Metastatic Lung Carcinoma in the Adrenal Gland (tissue), 1 donor: ENCODE measurements around a stretch of chr2.

DNA sequence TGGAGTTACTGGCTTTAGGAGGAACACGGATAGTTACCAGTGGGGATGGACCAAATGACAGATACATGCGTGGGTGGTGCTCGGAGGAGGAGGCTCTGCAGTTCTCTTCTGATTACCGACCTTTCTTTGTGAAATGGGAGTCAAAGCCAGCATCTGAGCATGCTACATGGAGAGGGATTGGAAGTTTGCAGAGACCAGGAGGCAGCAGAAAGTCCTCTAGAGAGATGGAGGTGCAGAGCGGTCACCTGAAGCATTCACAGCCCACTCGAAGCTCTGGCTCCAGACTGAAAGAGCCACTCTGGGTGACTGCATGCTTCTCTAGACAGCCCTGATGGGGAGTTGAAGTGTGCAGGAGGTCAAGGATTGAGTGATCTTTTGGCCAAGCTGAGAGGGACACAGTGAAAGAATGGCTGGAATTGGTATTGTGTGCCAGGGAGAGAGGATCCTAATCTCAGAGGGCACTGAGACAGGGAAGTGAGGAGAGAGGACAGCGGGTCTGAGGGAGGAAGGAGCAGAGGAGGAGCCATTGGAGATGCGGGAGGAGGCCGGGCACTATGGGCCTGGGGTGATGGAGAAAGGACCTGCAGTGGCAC lies 26.5 kb downstream of the RNF144A start:
- PRO-cap = no peak

DNA sequence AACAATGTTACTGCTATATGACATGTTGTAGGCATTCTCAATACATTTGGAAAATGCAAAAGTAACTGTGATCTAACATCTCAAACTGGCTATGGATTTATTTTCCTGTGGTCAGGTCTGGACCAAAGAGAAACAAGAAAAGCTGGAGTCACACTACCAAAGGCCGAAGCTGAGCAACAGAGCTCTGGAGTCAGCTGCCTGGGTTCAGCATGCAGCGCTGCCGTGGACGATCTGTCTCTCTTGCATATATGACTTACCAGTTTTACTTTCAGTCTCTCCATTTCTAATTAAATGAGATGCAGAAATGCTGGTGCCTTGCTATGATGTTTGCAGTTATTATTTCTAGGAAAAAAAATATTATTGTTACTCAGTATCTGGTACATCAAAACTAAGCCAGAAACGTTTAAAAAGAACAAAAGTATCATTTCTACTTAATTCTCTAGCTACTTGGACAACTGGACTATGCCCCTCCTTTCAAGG lies 813.2 kb downstream of the RNF144A start:
- PRO-cap = no peak

DNA sequence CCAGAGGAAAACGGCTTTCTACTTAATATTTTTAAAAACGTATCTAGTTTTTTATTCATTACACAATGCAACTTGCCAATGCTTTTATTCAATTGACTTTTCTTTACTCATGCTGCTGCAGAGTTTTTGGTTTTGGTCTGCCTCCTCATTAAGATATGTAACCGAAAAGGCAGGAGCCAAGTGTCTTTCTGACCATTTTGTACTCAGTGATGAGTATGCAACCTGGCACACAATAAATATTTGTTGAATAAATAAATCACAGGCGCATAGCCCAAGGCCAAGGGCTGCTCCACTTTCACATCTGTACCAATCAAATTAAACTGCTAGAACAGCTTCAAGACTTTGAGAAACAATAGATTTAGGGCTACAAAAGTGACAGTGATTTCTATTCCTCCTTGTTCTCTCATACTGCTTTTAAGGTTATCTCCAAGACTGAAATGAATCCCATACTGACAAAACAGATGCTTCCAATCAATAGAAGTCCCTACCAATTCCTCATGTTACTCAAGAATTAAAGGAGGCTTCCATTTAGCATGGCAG lies 828.2 kb downstream of the RNF144A start:
- PRO-cap = no peak

- PRO-cap = no peak
Measured at GRCh38 chr2:8140963-8141960, 540.6 kb upstream of the ID2 start.

DNA sequence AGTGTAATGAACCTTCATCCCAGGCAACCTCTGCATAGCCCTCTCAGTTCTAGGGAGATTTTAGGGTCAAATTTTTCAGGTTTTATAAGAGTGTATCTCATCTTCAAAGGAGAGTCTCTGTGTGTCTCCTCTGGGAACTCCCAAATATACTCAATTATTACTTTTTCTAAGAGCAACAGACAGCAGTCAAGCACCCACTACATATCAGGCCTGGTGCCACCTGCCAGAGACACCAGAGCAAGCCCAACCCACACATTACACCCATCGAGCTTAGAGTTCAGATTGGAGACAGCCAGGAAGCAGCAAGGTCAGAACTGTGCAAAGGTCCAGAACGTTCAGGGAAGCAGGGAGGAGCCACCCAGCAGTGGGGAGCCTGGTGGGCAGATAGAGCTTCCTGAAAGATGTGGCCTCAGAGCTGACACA lies 440.7 kb upstream of the ID2 start:
- PRO-cap = no peak

DNA sequence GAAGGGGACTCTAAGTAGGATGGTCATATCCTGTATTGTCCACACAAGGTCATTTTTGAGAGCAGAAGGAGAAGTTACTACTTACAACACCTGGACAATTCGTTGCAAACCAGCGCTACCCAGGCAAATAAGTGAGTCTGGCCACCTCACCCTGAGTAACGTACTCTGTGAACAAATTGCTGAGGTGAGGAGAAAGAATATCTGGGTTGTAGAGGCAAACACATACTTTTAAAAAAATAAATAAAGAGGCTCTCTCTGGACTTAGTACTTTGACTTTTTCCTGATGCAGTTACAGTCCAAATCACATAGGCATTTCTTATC lies 268.3 kb upstream of the ID2 start:
- PRO-cap = no peak

GRCh38 chr2:8425424-8425907 lies 256.4 kb upstream of the ID2 start:
- PRO-cap = no peak

DNA sequence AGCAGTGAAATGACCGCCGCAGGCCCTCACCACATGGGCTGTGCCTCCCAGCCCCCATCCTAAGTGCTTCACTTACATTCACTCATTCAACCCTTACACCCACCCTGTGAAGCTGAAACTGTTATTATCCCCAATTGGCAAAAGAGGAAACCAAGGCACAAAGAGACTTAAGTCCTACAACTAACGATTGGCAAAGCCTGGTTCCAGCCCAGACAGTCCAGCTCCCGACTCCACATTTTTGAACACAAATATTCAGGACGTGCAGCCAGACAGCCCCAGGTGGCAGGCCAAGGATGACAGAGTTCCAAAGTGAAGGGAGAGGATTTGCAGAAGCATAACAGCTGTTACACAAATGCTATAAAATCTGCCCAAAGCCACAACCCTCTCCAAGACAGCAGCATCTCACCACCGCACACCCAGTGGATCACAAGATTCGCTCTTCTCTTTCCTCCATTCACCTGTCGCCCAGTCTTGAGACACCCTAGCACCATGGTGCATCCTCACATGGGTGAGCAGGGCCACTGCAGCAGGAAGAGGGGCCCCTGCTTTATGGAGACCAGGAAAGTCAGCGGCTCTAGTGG lies 227.1 kb upstream of the ID2 start:
- PRO-cap = no peak

GRCh38 chr2:8656055-8656662 lies 25.7 kb upstream of the ID2 start:
- PRO-cap = no peak

GRCh38 chr2:8821151-8821624 lies 16.2 kb downstream of the KIDINS220 start:
- PRO-cap = no peak

GRCh38 chr2:8927449-8928564 lies 75.7 kb downstream of the MBOAT2 start:
- PRO-cap = no peak

DNA sequence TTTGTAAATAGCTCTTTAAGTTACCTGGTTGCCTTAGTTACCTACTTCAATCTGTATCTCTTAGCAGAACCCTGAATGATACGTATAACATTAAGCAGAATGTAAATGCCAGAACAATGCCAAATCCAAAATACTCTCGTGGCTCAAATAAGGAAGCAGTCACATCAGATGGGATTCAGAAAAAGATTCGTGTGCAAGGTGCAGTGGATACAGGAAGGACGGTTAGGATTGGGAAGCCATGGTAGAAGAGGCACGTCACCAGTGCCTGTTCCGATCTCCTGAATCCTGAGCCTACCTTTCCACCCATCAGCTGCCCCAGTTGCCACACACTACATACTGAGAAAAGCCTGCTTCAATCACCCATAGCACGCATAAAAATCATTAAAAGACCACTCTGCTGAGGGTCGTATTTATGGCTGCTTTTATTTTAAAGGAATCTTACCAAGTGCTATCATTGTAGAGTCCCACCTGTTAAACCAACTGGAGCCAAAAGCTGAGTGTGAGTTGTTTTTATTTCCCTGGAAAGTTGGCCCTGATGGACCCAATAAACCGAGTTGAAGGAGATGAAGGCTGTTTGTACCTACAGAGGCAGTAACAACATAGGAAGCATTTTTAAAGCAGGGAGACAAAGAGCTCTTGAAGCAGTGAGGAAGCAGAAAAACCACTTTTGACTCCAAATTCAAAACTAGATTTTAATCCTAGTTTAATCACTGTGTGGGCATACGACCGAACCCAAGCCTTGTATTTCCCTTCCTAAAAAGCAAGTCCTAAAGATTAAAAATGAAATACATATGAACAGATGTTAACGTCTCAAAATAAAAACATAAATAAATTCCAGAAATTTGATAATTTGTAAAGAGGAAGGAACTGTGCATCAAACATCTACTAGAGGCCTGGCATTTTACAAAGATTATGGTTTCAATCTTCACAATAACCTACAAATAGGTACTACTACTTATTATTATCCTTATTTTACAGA lies 6.4 kb downstream of the MBOAT2 start:
- PRO-cap = no peak

DNA sequence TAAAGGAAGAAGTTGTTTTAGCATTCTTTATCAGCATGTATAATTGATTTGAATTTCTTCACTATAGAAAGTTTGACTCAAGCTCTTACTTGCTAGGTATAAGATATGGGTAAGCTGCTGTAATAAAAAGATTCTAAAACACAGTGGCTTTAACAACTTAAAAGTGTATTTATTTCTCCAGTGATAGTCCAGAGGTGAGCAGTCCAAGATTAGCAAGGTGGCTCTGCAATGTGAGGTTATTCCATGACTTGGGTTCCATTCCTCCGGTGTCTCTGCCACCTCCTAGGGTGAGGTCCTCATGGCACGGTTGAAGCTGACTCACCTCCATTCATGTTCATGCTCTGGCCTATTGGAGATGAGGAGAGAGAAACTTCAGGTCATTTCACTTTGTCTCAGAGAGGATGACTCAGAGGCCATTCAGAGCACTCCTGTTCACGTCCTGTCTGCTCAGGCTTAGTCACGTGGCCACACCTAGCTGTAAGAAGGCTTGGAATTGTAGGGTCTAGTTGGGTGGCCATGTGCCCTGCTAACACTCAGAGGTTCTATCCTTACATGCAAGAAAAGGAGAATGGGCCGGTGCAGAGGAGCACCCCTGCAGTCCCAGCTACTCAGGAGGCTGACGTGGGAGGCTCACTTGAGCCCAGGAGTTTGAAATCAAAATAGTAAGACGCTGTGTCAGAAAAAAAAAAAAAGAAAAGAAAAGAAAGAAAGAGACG lies 67.5 kb upstream of the MBOAT2 start:
- PRO-cap = no peak

- PRO-cap = no peak
Measured at GRCh38 chr2:9107202-9108078, 99.2 kb upstream of the ASAP2 start.

DNA sequence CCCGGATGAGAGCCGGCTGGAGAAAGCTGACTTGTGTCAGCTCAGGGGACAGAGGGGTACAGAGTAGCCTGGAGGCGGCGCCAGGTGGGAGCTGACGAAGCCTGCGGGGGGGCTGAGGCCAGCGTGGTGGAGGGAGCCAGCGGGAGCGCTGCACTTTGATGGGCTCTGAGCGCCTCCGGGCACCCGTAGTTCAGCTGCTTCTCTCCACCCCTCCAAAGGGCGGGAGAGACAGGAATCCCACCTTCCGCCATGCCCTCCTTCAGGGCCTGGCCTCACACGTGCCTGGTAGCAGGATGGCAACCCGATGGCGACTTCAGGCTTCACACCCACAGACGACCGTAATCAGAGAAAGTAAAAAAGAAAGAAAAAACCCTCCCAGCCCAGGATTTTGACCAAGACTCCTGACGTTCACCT lies 60.9 kb upstream of the ASAP2 start:
- PRO-cap = no peak

DNA sequence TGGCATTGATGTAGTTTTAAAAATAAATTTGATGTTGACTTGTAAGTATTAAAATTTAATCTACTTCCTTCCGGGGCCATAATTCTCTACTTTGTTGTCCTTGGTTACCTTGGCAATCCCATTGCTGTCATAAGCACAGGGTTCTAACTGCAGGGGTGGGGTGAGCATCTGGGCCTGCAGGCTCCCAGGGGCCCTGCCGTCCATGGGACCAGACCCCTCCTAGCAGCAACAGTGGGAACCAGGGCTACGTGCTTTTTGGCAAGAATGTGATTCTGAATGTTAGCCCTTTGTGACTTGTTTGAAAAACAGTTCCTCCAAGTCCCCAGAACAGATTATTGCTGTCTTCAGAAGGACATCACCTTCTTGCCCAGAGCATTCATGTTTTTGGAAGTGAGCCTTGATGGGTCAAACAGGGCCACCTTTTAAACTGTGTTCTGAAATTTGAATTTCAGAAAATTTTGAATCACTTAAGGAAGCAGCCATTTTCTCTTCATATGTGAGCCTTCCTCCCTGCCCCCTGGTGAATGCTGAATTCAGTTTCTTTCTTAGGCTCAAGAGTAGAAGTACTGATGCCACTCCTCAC lies 5.0 kb downstream of the ASAP2 start:
- PRO-cap = no peak

DNA sequence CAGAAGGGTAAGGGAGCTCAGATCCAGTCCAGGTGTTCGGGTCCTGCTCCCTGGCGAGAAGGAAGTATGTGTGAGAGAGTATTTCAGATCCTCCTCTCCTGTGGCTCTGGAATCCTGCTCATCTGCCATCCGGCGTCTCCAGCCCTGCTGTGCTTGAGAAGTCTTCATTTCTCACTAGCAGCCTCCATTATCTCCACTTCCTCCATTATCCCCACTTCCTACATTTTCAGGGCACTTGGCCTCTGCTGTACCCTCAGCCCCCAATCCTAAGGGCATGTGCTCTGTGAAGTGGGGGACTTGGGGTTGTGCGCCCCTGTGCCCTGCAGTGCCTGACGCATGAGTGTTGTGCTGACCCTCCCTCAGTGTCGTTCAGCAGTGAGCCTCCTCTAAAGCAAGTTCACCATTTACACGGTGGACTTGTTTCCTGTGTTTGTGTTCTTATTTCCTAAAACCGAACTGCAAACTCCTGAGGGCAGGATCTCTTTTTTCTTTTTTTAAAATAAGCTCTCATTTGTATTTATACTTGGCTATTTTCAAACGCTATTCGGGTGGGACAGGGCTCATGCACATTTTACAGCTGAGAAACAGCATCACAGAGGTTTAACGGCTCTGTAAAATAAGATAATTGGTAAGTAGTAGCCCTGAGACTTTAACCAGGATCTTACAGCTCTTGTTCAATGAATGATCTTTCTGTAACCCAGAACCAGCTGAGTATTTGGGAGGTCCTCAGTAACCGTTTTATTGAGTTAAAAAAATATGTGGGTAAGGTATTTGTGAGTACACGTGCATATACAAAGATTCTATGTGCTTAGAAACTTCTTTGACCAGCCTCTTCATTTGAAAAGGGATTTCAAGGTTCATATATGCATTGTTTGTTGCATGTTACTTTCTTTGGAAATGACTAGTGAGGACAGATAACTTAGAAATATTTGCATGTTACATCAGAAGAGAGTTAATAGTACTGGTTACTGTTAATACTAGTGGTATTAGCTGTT lies 20.7 kb downstream of the ASAP2 start:
- PRO-cap = no peak

DNA sequence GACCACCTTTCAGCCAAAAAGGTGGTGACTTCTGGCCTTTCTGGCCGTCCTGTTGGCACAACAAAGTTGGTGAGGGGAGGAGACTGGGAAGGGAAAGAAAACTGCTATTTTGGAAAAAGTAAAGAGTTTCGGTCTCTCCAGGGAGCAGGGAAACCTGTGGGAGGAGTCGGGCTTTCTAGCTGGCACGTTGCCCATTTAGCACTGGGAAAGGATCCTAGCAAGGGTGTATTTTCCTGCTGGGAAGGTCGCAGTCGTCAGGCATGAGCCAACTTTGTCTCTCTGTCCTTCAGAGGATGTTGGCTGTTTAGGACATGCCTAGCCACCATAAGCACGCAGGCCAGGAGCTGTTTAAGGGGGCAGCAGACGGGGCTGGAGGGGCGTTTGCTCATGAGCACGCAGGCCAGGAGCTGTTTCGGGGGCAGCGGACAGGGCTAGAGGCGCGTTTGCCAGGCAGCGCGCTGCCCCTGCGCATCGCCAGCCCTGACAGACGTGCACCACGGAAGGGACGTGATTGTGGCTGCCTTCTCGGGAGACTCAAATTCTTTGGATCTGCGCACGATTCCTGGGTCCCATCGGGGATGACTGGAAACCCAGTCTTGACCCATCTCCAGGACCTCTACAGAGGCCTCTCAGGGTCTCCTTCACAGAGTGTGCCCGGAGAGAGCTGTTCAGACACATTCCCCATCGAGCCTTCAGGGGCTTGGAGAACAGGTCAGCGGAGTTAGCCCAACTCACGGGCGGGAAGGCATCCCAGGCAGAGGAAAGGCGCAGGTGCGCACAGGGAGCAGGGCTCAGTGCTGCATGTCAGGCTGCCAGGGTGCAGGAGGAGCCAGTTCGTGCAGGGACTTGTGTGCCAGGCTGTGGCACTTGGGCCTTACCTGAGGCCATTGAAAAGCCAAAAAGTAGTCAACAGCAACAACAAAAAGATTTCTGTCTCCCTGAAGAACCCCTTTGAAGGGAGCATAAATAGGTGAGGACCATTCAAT lies 104.3 kb downstream of the ITGB1BP1 start:
- PRO-cap = no peak

DNA sequence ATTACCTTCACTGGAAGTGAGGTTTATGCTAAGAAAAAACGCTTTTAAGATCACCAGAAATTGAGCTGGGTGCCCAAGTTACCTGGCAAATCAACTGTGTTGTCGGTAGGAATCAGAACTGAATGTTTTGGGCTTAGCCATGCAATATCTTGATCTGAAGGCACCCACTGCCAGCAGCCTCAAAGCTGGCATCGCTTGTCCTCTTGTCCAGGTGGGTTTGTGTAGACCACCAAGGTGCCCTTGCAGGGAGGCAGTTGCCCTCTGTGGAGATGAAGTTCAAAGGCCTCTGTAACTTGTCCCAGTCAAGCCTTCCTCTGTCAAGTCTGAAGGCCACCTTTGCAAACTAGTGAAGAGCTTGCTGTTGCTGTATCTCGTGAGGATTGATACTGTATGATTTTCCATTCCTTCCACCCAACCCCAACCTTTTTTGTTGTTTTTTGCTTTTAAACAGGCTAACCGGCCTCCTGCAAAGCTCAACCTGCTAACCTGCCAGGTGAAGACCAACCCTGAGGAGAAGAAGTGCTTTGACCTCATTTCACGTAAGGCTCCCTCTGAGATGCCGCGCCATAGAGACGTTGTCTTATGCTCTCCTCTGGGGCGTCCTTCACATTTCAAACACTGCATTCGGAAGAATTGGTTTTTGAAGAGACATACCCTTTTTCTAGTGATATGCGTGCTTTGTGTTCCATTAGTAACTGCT lies 72.8 kb downstream of the ITGB1BP1 start:
- PRO-cap = no peak

DNA sequence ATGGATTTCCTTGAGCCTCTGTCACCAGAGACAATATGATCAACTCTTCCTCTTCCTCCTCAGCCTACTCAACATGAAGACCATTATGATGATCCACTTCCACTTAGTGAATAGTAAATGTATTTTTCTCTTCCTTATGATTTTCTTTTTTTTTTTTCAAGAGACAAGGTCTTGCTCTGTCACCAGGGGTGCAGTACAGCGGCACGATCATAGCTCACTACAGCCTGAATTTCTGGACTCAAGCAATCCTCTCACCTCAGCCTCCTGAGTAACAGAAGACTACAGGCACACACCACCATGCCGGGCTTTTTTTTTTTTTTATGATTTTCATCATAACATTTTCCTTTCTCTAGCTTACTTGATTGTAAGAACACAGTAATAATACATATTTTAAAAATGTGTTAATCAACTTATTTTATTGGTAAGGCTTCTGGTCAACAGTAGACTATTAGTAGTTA lies 31.9 kb downstream of the ADAM17 start:
- PRO-cap = no peak